Lower leg skin (tissue), 2 donors: ENCODE measurements around the gene BIVM.

- PRO-cap: no peak
- RAMPAGE, long total RNA, 2 experiments: no peak in any of the 2 experiments
Measured at GRCh38 chr13:99374408-99375023, 67.3 kb upstream of the GPR183 start.

DNA sequence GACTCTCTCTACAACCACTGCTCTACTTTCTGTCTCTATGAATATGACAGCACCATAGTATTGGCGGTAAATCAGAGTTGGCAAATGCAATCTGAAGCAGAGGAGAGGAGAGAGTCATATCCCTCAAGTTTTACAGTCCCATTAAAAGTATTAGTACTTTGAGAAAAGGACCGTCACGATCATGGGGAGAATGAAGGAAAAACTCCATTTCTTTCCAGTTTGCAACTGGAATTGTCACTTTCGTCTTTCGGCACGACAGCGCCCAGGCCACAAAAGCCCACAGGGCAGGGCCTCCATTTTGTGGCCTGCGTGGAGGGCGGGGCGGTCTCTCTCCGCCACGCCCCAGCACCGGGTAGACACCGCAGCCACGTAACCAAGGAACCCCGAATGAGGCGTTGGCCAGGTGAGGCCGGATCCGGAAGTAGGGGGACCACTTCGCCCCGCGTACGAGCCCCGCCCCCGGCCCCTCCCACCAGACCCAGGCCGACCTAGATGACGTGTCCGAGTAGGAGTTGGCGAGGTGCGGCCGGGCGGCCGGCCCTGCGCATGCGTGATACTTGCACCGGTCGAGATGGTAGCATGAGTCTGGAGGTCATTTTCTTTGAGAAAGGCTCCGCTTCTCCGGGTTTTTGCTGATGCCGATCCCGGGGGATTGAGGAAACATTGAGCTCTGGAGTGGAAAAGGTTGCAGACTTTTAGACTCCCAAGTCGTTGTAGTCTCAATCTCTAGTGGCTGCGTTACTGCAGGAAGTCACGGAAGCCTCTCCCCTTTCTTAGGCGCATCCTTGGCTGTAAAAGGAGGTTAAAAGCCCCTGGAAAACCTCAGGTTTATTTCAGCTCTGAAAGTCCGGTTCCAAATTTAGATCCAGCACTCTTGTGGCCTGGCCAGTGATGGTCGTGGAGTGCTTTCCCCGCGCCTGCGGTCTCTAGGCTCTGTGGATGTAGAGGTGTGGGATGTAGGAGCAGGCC lies 2.8 kb upstream of the TM9SF2 start:
- PRO-cap: bidirectional peak, plus-strand start at position 569 of the sequence, minus-strand start at position 389 of the sequence; unidirectional peak, plus-strand start at position 888 of the sequence
- RAMPAGE, long total RNA, 2 experiments: no peak in any of the 2 experiments

DNA sequence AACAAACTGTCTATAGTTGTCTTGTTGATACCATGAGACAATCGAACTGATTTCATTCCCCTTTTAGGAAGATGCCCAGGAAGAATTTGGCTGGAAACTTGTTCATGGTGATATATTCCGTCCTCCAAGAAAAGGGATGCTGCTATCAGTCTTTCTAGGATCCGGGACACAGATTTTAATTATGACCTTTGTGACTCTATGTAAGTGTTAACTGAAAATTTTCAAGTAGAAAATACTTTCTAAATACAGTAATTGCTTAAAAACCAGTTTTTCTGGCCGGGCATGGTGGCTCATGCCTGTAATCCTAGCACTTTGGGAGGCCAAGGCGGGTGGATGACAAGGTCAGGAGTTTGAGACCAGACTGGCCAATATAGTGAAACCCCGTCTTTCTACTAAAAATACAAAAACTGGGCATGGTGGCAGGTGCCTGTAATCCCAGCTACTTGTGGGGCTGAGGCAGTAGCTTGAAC lies 42.6 kb downstream of the TM9SF2 start:
- PRO-cap: no peak
- RAMPAGE, long total RNA, 2 experiments: no peak in any of the 2 experiments

DNA sequence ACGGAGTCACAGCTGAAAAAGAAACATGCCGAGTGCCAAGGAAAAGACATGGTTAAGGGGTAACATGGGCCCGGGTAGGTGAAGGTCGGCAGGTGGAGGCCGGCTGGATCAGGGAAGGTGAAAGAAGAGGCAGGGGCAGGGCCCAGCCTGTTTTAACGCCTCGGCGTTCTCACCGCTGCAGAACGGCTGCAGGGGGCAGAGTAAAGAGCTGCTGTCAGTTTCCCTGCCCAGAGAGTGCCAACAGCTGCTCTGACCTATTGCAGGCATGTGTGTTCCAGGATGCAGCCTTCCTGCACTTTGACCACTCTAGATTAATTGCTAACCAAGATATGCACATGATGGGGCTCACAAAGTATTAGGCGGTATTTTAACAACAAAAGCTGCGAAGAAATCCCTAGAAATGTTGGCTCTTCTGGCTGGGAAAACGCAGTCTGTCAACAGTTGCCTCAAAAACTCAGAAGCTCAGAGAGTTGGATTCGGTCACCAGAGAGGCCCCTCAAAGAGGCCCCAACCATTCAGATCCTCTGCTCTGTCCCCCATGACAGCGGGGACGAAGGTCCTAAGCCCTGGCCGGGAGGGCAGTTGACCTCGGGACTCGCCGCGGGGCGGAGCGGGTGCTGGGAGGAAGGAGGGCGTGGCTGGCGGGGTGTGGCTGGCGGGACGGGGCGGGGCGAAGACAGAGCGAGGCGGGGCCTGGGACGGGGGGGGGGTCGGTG lies 422 bp upstream of the CLYBL start:
- PRO-cap: bidirectional peak, plus-strand start outside the sequence, minus-strand start at position 597 of the sequence
- RAMPAGE, long total RNA, 2 experiments: no peak in any of the 2 experiments

GRCh38 chr13:99751703-99752270 lies 145.3 kb downstream of the CLYBL start:
- PRO-cap: no peak
- RAMPAGE, long total RNA, 2 experiments: no peak in any of the 2 experiments

GRCh38 chr13:99986631-99987318 lies 5.2 kb downstream of the ZIC2 start:
- PRO-cap: no peak
- RAMPAGE, long total RNA, 2 experiments: no peak in any of the 2 experiments

GRCh38 chr13:100089740-100090058 lies 806 bp downstream of the PCCA start:
- PRO-cap: no peak
- RAMPAGE, long total RNA, 2 experiments: no peak in any of the 2 experiments

DNA sequence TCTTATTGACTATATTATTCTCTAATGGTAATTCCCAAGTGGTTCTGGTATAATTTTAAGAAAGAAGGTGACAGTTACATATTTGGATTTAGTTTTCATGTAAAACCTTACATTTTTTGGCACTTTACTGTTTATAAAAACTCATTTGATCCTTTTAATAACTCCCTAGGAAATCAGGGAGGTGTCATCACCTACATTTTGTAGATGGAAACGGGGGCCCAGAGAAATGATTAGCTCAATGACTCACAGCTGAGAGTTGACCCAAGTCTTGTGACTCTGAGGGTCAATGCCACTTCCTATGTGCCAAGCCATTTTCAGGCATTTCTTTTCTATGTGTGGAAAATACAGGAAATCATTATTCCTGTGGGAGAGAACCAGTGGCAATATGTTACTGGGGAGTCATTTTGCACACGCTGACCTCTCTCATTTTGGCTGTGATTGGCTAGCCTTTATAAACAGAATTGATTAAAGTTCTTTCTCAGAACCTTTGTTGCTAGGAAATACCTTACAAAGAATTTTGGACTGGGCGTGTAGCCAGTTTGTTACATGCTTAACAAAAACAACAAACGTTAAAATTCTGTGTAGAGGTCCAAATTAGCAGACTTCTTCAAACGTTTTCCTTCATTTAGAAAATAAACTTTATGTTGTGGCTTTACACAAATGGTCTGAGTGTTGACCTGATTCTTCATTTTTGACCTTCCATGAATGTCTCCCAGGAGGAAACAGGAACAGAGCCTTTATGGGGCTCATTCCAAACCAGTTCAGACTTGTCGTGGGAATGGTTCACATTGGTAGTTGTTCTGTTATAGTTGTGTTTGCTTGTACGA lies 11.3 kb downstream of the PCCA start:
- PRO-cap: no peak
- RAMPAGE, long total RNA, 2 experiments: no peak in any of the 2 experiments

- PRO-cap: bidirectional peak, plus-strand start at chr13:100392976, minus-strand start at chr13:100392867; unidirectional peak, plus-strand start at chr13:100393227
- RAMPAGE, long total RNA, 2 experiments: no peak in any of the 2 experiments
Measured at GRCh38 chr13:100392520-100393357, 195.8 kb downstream of the GGACT start.

GRCh38 chr13:100393770-100394420 lies 194.7 kb downstream of the GGACT start:
- PRO-cap: no peak
- RAMPAGE, long total RNA, 2 experiments: no peak in any of the 2 experiments

GRCh38 chr13:100481964-100482360 lies 106.6 kb downstream of the GGACT start:
- PRO-cap: no peak
- RAMPAGE, long total RNA, 2 experiments: no peak in any of the 2 experiments

DNA sequence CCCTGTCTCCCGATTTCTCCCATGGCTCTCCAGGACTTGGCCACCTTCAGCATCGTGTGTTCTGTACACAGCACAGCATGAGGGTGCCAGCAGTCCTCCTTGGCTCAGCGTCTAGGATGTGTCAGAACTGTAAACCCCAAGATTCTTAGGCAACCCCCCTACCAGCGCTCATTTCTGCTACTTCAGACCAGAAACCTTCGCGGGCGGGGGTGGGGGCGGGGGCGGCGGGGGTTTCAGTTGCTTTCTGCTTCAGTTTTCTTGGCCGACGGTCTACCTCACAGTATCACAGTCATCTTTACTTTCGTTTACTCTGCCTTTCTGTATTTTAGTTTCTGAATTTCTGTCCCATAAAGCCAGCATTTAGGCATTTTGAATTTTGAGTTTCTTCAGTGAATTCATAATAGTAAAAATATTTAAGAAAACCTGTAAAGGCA lies 82.4 kb downstream of the GGACT start:
- PRO-cap: no peak
- RAMPAGE, long total RNA, 2 experiments: no peak in any of the 2 experiments

DNA sequence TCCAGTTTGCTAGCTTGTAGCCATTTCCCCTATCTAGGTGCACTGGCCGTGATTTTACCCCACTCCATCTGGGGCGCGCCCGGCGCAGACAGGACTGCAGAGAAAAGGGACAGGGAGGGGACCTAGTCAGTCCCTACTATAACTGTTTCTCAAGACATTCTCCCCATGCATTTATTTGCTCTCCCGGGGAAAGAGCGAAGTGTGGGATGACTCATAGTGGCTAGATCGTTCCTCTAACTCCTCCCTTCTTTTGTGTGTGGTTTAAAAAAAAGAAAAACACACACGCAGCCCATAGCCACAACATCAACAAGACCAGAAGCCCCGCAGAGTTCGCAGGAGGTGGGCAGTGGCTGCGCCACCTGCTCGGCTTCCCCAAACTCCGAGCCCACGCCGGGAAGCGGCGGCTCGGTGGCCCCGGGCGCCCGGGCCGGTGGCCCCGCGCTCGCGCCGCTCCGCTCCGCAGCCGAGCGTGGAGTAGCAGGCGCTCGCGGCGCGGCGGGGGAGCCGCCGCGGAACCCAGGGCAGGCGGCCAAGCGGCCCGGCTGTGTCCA lies 766 bp downstream of the TMTC4 start:
- PRO-cap: unidirectional peak, plus-strand start at position 209 of the sequence; unidirectional peak, plus-strand start at position 326 of the sequence
- RAMPAGE, long total RNA, 2 experiments: no peak in any of the 2 experiments

DNA sequence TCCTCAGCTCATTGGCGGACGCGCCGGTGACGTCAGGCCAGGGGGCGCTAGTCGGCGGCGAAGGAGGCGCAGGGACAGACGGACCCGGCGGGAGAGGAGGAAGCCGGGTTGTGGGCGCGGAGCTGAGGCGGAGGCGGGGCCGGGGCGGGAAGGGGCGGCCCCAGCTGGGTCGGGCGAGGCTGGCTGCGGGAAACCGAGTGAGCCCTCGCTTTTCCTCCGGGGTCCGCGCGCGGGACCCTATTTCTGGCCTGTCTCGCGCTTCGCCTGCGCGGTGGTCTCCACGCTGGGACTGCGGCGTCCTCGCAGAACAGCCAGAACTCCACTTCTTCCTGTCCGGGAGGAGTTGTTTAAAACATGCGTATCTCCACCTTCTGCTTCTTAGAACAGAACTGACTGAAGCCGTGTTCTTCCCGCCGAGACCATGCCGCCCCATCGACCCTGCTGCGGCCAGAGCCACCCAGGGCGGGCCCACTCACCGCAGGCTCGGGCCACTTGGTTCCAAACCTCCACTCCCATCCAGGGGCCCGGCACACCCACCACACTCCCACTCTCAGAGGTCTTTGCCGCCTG lies 474 bp upstream of the TMTC4 start:
- PRO-cap: bidirectional peak, plus-strand start at position 77 of the sequence, minus-strand start outside the sequence
- RAMPAGE, long total RNA, 2 experiments: no peak in any of the 2 experiments

GRCh38 chr13:101523658-101523933 lies 71.1 kb downstream of the ITGBL1 start:
- PRO-cap: no peak
- RAMPAGE, long total RNA, 2 experiments: no peak in any of the 2 experiments

DNA sequence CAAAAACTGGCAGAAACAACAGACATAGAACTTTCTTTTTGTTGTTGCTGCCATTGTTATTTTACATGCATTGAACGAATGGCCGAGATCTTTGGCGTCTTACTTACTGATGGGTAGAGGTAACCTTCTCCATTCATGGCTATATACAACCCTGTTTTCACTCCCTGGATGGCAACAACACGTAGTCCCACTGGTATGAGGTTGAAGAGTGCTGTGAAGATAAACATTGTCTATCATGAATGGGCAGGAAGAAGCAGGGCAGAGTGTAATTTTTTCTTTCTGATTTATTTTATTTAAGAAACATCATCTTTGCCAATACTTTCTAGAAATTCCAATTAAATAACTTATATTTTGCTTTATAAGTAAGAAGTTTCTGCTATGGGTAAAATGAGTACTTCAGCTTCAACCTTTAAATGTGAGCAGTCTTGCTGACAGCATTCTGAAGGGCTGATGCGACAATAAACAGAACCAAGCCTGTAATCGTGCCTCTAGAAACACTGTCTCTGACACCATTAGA lies 48.1 kb downstream of the FGF14 start:
- PRO-cap: no peak
- RAMPAGE, long total RNA, 2 experiments: no peak in any of the 2 experiments

DNA sequence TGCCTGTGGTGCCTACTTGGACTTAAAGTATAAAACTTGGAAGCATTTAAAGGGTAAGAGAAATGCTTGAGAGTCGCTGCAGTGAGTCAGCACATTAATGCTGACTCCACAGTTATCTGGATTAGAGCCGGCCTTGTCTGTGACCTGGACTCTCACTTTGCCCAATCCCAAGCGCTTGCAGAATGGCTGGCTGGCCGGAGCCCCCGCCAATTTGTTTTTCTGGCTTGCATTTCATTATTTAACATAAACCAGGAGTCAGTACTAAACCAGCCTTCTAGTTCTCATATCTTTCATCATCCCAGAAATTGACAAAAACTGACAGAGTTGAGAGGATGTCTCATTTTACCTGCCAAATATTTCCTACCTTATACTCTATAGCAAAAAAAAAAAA lies 304.9 kb upstream of the TPP2 start:
- PRO-cap: no peak
- RAMPAGE, long total RNA, 2 experiments: no peak in any of the 2 experiments

DNA sequence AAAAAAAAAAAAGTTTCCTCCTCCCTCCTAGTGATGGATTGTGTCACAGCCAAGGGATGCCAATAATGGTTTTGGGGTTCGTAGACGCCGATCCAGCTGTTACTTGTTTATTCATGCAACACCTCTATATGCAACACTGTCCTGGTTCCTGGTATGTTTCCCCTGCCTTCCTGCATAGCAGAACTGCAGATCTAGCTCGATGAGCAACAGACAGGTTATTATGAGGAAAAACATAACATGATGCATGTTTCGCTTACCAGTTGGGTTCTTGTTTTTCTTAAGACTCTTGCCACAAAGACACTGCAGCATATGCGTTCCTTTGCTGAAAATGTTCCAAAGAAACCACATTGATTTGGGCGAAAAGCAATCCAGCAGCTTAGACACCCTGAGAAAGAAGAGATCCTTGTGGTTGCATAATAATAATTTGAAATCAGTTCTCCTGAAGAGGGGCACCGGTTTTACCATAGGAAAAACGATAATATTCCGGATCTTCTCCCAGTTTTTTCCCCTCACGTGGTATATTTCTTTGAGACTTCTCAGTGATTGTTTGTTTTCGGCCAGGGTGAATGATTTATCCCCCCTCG lies 195.5 kb upstream of the TPP2 start:
- PRO-cap: no peak
- RAMPAGE, long total RNA, 2 experiments: no peak in any of the 2 experiments

DNA sequence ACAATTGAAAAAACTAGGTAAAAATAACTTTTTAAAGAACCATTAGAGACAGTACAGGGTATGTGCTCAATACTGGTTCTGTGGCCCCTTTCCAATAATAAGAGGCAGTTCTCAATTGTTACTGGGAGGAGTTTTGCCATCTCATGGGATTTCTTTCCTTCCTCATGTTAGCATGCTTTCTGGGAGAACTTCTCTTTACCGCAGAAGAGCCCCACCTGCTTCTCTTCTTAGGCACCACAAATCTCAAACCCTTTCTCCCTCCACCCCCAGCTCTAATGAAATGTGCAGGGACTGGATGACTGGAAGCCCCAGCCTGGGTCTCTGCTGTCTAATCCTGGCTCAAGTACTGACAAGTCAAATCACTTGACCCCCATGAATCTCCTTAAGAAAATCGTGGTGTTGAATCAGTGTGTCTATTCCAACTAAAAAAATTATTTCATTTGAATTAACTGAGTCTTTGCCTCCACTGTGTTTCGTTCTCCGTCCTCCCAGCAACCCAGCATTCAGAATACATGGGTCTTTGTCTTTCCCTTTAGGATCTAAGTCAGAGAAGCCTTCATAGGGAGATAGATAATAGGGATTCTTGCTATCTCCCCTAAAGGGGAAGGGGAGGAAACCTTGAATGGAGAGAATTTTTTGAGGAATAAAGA lies 14.5 kb downstream of the METTL21C start:
- PRO-cap: no peak
- RAMPAGE, long total RNA, 2 experiments: no peak in any of the 2 experiments

- PRO-cap: bidirectional peak, plus-strand start at chr13:102799119, minus-strand start at chr13:102798938
- RAMPAGE, long total RNA, 2 experiments: start-site peak on the minus strand in 1 of 2 experiments, at chr13:102798947-102798982 at its widest, 6 reads per replicate
Measured at GRCh38 chr13:102798851-102799581, at the start of gene BIVM. Gene BIVM (plus strand): TSS chr13:102799119.